ENCODE measurements around a stretch of chr7.

DNA sequence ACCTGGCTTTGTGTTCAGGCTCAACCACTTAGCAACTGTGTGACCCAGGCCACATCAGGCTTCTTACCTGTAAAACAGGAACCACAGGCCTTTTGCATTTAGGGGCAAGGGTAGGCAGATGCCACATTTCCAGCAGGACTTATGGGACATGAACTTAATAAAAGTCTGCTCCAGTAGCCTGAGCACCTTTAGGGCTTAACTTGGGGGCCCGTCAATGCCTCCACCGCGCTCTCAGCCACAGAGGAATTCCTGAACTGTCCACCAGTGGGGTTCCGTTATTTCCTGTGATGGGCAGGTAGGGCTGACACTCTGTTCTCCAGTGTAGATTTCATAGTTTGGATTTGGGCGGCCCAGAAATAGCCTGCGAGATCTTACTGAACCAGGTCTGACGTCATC, 625.7 kb downstream of the SDK1 start:
- PRO-cap, result no peak
- RRBS, 2 experiments, result no CpG with 5 or more reads among the region's 7 CpGs

DNA sequence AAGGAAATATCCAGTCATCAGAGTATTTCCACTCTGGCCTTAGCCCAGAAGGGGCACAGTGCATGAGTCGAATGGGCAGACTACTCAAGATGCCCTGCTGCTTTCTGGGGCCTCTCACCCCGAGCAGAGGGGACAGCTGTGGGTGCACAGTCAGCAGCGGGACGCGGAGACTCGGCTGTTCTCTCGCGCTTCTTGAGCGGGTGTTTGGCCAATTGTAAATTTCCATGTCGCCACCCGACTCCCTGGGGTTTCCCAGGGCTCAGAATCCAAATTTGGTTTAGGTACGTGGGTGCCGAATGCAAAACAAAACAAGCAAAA, 671.5 kb downstream of the SDK1 start:
- PRO-cap, result no peak
- RRBS, 2 experiments, result no CpG with 5 or more reads among the region's 13 CpGs

GRCh38 chr7:4204546-4205329, 477.4 kb upstream of the FOXK1 start:
- PRO-cap, result no peak
- RRBS, 2 experiments, result 75 to 84% methylated on average over 6 to 9 of the region's 34 CpGs

DNA sequence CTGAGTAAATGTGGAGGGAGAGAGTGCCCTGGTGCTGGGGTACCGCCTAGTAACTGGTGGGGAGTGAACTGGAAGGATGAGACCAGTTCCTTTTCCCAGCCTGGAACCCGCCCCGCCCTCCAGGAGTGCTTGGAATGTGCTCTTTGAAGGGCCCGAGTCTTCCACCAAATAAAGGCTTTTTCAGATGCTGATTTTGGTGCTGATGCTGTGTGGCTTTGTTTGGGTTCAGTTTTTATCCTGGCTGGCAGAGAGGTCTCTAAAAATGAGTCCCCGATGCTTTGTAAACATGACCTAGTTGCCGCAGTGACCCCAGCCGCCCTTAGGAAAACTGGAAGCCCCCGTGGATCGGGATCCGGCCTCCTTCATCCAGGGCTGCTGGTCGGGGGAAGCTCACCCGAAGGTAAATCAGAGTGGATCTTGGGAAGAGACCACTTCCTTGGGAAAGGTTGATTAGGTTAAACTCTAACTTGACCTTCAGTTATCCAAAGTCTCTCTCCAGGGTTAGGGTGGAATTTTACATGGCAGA, 26.0 kb downstream of the FOXK1 start:
- PRO-cap, result no peak
- RRBS, 2 experiments, result no CpG with 5 or more reads among the region's 12 CpGs

DNA sequence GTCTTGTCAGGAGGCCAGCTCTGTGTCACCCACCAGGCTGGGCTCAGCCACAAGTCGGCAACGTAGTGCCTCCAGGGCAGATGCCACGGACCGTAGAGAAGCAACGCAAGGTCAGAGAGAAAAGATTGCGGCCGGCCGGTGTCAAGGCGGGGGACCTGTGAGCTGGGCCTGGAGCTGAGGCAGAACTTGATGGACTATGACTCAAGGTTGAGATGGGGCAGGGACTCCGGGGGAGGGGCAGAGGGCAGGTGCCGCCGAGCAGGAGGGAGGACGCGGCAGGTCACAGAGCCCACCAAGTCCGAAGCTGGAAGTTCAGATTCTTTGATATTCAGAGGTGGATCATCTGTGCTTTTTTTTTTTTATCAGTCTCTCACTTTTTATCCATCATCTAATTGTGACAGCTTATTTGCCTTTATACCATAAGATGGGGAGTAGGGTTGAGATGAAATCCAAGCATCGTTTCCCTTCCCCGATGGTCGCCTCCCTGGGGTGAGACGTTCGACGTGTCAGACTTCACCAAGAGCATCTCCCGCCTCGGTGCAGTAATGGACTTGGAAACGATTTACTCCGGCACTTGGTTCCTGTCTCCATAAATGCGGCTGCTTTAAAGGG, 29.7 kb downstream of the FOXK1 start:
- PRO-cap, result no peak
- RRBS, 2 experiments, result 42 to 76% methylated on average over 5 of the region's 26 CpGs

DNA sequence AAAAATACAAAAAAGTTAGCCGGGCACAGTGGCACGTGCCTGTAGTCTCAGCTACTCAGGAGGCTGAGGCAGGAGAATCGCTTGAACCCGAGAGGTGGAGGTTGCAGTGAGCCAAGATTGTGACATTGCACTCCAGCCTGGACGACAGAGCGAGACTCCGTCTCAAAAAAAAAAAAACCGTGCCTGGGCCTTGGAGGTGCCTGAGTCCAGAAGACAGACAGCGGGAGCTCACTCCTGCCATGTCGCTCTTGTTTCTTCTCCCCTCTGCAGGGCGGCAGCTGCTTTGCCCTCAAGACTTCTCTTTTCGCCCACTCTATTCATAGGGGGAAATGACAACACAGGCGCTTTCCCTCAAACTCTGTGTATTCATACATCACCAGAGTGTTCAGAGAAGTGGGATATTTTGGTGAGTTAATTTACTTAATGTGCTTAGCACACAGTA, 44.4 kb downstream of the FOXK1 start:
- PRO-cap, result no peak
- RRBS, 2 experiments, result no CpG with 5 or more reads among the region's 13 CpGs

DNA sequence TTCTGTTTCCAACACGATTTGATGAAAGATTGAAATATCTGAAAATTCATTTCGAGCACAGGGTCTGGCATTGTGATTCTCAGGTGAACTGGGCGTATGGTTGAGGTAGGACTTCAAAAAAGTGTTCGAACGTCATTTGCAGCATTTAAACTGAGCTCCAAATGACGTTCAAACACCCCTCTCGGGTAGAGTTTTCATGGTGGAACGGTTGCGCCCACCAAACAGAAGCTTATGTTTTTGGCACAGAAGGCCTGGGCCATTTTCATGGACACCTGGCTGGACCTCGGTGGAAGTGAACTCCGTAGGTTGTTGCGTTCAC, 17.0 kb upstream of the AP5Z1 start:
- PRO-cap, result no peak
- RRBS, 2 experiments, result no CpG with 5 or more reads among the region's 12 CpGs

- PRO-cap, result no peak
- RRBS, 2 experiments, result 88 to 95% methylated on average over 11 to 12 of the region's 101 CpGs
These were observed 33.6 kb downstream of the AP5Z1 start for GRCh38 chr7:4808489-4809888.

DNA sequence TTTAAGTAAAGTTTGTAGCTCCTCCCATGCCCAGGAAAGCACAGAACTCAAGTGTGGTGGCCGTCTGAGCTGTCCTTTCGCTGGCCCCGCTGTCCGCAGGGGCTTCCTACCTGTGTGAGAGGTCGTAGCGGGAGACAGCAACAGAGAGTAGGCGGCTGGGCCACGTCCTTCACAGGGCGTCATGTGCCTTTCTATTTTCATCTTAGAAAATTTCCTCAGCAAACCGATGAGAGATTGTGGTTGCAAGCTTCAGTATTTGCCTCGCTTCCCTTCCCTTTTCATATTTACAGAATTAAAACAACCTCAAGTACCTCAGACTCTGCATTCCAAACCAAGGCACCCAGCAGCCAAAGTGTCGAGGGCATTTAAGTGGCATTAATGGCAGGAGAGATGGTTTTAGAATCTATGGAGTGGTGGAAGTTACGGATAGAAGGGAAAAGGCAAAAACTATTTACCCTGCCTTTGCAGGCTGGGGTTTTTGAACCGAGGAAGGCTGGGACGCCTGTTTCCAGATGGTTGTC, 41.8 kb downstream of the WIPI2 start:
- PRO-cap, result no peak
- RRBS, 2 experiments, result no CpG with 5 or more reads among the region's 15 CpGs

DNA sequence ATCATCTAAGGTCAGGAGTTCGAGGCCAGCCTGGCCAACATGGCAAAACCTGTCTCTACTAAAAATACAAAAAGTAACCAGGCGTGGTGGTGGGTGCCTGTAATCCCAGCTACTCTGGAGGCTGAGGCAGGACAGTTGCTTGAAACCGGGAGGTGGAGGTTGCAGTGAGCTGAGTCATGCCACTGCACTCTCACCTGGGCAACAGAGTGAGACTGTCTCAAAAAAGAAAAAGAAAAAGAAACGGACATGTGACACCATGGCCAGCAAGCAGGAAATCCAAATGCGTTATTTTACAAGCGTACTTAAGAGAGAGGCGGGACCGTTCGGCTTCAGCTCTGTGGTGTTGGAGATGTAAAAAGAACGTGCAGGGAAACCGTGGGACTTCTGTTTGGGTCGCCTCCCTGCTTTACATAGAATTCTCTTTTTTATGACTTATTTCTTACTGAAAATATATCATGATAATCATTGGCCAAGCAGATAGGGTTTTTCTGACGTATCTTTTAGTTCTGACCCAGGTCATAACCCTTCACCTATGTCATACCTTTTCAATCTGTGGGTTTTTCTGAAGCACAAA, 45.2 kb downstream of the WIPI2 start:
- PRO-cap, result no peak
- RRBS, 2 experiments, result no CpG with 5 or more reads among the region's 13 CpGs

GRCh38 chr7:5370268-5371255, 53.1 kb downstream of the TNRC18 start:
- PRO-cap, result no peak
- RRBS, 2 experiments, result 93% methylated on average over 10 of the region's 49 CpGs

- PRO-cap, result no peak
- RRBS, 2 experiments, result no CpG with 5 or more reads among the region's 16 CpGs
These were observed 28.2 kb downstream of the TNRC18 start for GRCh38 chr7:5395317-5395887.

DNA sequence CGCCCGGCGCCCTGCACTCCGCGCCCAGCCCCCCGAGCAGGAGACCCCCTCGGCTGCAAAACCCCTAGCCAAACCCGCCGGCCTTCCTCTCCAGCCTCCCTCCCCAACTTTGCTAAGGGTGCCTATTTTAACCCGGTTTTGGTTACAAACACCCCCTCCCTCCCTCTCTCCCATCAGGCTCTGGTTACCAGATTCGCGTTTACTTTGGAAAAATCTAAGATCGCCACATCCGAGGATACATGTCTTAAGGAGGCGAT, 1.1 kb downstream of the TNRC18 start:
- PRO-cap, result bidirectional peak, plus-strand start at position 209 of the sequence, minus-strand start at position 114 of the sequence
- RRBS, 2 experiments, result 1% methylated on average over 9 of the region's 15 CpGs

DNA sequence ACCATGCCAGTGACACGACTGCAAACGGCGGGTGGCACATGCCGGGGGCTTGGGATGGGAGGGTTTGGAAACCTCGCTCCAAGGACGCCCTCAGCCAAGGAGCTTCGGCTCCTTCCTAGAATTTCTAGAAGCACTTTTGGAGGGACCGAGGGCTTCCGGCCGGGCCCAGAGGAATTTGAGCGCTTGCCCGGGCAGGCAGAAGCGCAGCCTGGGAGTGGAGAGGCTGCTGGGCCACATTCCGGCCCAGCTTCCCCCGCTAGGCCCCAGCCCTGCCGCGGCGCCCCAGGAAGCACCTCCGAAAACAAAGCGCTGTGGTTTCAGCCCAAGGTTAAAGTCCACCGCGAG, 5.5 kb upstream of the TNRC18 start:
- PRO-cap, result bidirectional peak, plus-strand start at position 168 of the sequence, minus-strand start at position 210 of the sequence; bidirectional peak, plus-strand start outside the sequence, minus-strand start at position 303 of the sequence
- RRBS, 2 experiments, result 6 to 42% methylated on average over 7 to 8 of the region's 22 CpGs

GRCh38 chr7:5527179-5527579, 3.2 kb downstream of the ACTB start:
- PRO-cap, result no peak
- RRBS, 2 experiments, result no CpG with 5 or more reads among the region's 7 CpGs

DNA sequence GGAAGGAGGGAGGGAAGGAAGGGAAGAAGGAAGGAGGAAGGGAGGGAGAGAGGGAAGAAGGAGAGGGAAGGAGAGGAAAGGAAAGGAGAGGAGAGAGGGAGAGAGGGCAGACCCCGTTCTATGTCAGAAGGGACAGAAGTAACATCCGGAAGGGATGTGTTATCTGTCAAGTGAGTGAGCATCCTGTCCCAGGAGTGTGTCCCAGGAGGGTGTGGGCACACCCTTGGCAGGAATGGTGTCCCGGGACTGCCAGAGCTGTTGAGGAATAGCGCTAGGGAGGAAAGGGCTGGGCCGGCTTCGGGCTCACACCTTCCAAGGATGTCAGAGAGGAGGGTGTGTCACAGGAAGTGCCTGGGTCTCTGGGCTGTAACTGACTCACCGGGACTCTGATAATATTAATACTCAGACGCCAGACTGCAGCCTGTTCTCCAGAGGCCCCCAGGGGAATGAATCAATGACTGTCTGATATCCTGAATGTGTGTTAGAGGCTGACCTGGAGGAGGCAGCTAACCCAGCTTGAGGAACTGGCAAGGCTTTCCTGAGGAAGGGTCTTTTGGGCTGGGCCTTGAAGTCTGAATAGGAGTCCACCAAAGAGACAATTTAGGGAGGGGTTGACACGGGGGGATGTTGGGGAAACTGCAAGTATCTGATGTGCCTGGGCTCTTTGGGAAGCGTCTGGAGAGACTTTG, 18.9 kb upstream of the ACTB start:
- PRO-cap, result no peak
- RRBS, 2 experiments, result 4 to 18% methylated on average over 6 of the region's 10 CpGs

DNA sequence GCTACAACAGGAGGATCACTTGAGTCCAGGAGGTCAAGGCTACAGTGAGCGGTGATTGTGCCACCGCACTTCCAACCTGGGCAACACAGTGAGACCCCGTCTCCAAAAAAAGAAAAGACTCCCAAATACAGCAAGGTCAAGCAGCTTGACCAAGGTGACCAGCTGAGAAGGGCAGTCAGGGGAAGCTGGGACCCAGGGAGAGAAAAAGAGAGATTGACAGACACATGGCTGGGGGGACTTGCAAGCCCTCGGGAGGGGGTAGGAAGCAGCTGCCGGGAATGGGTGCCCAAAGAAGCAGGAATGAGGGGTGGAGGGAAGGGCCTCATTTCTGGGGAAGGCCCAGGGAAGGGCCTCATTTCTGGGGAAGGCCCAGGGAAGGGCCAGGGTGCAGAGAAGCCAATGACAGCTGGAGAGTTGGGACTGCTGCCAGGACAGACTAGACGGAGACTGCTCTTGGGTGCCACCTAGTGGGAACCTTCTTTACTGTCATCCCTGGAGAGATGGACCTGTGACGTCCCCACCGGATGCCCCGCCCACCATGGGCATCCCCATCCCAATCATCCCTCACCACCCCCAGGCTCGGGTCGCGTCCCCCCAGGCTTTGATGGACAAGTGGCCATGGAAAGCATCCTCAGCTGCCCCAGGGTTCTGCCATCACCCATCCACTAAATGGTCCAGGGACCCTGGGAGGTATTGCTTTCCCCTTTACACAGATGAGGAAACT, 28.3 kb upstream of the ACTB start:
- PRO-cap, result no peak
- RRBS, 2 experiments, result no CpG with 5 or more reads among the region's 12 CpGs

- PRO-cap, result no peak
- RRBS, 2 experiments, result no CpG with 5 or more reads among the region's 6 CpGs
These were observed 37.4 kb downstream of the FSCN1 start for GRCh38 chr7:5629970-5630448.

DNA sequence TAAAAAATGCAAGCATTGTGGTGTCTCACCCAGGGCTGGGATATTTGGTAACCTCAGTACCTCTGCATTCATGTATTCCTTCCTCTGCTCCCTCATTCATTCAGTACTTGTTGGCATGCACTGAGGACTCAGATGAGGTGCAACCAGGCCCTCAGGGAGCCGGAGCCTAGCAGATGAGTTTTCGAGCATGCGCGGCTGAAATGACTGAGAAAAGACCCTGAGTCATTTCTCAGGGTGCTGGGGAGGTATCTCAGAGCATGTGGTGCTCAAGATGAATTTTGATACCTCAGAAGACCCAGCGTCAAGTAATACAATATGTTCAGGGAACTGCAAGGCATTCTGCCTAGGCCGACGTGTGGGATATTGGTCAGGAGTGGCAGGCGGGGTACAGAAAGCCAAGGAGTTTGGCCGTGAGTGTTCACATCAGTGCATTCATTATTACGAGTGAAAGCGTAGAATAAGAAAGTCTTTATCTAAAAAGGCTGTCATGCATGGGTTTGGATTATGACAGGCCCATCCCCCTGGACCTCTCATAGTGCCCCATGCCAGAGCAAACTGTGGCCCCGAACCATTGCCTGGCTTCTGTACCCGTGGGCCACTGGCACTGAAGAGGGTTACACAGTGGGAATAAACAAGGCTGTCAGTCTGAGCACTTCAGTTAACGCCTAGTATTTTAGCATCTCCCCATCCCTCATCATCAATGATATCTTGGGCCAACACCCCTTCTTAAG, 7.5 kb downstream of the AIMP2 start:
- PRO-cap, result no peak
- RRBS, 2 experiments, result no CpG with 5 or more reads among the region's 14 CpGs

DNA sequence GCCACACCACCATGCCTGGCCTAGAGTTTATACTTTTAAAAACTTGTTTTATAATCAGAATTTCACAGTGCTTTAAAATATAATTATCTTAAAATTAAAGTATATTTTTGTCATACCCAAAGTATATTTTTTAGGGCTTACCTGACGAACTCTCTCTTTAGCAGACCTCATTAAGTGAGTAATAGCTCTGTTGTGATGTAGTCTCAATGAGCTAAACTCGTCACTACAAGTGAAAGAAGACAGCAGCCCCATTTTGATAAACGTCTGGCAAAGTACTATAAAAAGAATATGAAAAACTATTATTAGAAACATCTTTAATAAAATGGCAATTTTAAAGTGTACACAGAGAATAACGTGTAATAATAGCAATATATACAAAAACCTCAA, 9.2 kb downstream of the EIF2AK1 start:
- PRO-cap, result no peak
- RRBS, 2 experiments, result no CpG with 5 or more reads among the region's 4 CpGs

Data from HEK293 (cell line).